Endothelial cell of umbilical vein (primary cell): Measurements from ENCODE around the genes HABP4 and ZNF782.

DNA sequence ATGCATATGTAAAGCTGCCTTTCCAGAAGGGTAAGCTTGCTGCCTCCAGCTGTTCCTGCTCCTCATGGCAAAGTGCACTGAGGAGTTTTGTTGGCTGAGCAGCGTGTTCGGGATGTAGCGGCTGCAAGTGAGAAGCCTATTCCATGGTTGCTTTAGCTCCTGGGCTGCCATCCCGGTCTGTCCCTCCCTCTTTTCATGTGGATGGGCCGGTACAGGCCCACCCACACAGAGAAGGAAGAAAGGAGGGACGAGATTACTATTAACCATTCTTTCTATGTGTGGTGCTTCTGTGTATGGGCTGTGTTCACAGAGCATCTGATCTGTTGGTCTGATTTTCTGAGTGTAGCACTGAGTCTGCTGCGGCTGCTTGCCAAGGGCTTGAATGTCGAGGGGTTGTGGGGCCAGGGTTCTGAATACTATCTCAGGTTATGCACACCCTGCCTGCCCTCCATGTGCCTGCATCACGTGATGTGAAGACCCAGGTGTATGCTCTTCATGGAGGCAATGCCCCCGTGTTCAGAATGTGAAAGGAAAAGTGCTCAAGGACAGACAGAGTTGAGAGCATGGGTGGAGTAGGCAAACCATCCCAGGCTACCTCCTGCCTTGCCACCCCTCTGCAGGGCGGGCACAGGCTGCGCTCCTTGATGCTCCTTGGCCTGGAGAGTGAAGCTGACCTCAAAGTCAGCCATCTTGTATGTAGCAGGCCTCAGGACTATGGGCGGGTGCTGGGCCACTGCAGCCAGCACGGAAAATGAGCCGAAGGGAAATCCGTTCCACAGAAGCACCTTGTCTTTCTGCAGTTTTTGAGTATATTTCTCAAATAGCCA lies 254.9 kb downstream of the FANCC start:
- PRO-cap: no peak
CAGE:
- cytosol, long polyA minus RNA: no peak
- cytosol, long polyA plus RNA: no peak
- long polyA plus RNA: no peak
- nucleus, long polyA minus RNA: no peak
- nucleus, long polyA plus RNA: no peak

DNA sequence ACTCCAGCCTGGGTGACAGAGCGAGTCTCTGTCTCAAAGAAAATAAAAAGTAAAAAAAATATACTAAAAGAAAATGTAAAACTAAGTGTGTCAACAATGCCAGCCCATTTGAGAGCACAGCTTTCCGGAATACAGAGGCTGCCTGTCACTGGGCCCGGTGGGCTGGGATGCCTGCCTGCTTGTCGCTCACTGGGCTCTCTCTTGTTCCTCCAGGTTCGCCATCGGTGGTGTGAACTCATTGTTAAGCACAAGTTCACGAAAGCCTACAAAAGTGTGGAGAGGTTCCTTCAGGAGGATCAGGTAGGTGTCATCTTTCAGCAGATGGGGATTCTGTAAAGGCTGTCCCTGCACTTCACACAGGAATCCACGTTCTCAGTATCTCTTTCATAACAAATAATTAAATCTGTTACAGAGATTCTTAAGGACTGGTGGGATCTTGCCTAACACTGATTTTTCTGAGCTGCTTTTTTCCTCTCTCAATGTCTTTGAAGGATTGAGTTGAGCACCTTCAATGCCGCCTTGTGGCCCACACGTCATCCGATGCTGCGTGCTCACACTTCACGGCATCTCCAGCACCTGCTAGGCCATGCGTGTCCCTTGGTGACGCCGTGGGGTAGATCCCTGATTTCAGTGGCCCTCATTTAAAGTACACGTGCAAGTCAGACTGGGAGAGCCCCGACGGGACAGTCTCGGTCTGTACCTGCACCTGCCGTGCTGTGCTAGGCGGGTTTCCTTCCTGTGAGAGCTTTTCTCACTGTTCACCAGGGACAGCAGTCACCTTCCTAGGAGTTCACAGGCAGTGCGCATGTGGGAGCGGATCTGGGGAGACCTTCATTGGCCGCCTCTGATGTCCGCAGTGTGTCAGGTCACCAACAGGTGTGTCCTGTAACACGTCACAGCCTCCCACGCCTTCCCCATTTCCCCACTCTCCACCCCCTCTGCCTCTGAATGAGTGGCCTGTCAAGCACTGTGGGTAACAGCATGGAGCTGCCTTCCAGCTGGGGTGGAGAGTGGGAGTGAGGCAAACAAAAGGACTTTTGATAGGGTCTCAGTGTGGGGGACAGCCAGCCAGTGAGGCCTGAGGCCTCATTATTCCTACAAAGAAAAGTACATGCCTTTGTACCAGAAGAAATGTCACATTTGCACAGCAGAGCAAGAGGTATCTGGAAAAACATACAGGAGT lies 236.6 kb downstream of the FANCC start:
- PRO-cap: no peak
CAGE:
- cytosol, long polyA minus RNA: no peak
- cytosol, long polyA plus RNA: no peak
- long polyA plus RNA: no peak
- nucleus, long polyA minus RNA: no peak
- nucleus, long polyA plus RNA: no peak

DNA sequence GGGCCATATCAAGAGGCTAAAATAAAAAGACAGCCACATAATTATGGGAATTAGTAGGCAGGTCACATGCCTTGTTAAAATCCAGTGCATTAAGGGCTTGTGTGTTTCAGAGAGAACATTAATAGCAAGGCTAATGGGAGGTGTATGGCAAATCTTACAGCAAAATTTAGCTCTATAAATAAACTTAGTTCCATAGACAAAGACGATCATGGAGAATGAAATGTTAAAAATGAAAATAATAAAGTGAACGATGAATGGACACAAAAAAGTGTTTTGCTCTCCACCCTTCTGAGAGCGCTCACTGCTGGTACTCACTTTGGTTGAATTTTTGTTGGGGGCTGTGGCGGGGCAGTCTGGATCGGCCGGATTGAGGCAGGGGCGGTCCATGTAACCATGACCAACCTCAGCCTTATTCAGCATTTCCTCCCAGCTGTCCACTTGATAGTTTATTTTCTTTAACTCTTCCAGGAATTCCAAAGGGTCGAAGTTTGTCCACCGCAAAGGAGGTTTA lies 28.9 kb downstream of the PTCH1 start:
- PRO-cap: no peak
CAGE:
- cytosol, long polyA minus RNA: no peak
- cytosol, long polyA plus RNA: no peak
- long polyA plus RNA: no peak
- nucleus, long polyA minus RNA: no peak
- nucleus, long polyA plus RNA: no peak

GRCh38 chr9:95640297-95640760 lies 131.3 kb upstream of the PTCH1 start:
- PRO-cap: no peak
CAGE:
- cytosol, long polyA minus RNA: no peak
- cytosol, long polyA plus RNA: no peak
- long polyA plus RNA: no peak
- nucleus, long polyA minus RNA: no peak
- nucleus, long polyA plus RNA: no peak

GRCh38 chr9:95771649-95772090 lies 103.8 kb upstream of the ERCC6L2 start:
- PRO-cap: no peak
CAGE:
- cytosol, long polyA minus RNA: no peak
- cytosol, long polyA plus RNA: no peak
- long polyA plus RNA: no peak
- nucleus, long polyA minus RNA: no peak
- nucleus, long polyA plus RNA: no peak

- PRO-cap: no peak
CAGE:
- cytosol, long polyA minus RNA: no peak
- cytosol, long polyA plus RNA: no peak
- long polyA plus RNA: no peak
- nucleus, long polyA minus RNA: no peak
- nucleus, long polyA plus RNA: no peak
These were observed 115.4 kb downstream of the HSD17B3 start for GRCh38 chr9:96186479-96187063.

DNA sequence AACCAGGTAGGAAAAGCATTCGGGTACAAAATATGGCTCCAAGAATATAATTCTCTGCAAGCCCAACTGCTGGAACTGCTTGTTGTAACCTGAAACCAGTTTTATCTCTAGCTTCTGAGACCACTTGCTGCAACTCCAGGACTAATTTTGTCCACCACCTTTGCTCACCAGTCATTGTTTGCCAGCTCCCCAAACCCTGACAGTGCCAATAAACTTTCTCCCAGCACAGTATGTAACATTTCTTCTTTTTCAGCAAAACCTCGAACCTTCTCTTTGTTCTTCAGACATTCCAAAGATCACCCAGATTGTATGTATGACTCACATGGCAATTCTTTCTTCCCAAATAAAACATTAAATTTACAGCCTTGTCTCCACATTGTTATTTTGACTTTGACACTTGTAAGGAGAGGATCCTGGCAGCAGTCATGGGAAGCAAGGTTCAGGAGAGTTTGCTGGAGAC lies 6.2 kb downstream of the SLC35D2 start:
- PRO-cap: no peak
CAGE:
- cytosol, long polyA minus RNA: no peak
- cytosol, long polyA plus RNA: no peak
- long polyA plus RNA: no peak
- nucleus, long polyA minus RNA: no peak
- nucleus, long polyA plus RNA: no peak

DNA sequence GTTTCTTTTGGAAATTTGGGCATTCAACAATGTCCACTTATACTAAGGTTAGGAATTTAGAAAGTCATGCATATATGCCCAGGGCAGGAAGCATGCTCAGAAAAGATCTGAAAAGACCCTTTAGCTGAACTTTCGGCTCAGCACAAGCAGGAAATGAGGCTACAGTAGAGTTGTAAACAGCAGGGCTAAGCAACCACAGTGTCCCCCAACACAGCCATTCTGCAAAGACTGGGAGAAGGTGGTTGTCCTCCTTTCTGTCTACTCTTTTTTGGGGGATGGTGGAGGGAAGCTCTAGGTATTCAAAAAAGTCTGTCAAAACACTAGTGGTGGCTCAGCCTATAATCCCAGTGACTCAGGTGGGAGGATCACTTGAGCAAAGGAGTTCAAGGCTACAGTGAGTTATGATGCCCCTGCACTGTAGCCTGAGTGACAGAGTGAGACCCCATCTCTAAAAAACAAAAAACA lies 15.6 kb upstream of the SLC35D2 start:
- PRO-cap: no peak
CAGE:
- cytosol, long polyA minus RNA: no peak
- cytosol, long polyA plus RNA: no peak
- long polyA plus RNA: no peak
- nucleus, long polyA minus RNA: no peak
- nucleus, long polyA plus RNA: no peak

GRCh38 chr9:96408658-96409065 lies 9.5 kb downstream of the ZNF367 start:
- PRO-cap: no peak
CAGE:
- cytosol, long polyA minus RNA: no peak
- cytosol, long polyA plus RNA: no peak
- long polyA plus RNA: no peak
- nucleus, long polyA minus RNA: no peak
- nucleus, long polyA plus RNA: no peak

- PRO-cap: bidirectional peak, plus-strand start at chr9:96450169, minus-strand start at chr9:96449950; bidirectional peak, plus-strand start at chr9:96450523, minus-strand start at chr9:96450386
CAGE:
- cytosol, long polyA minus RNA: start-site peak on the plus strand at chr9:96450160-96450165, 30 reads
- cytosol, long polyA plus RNA: start-site peak on the plus strand at chr9:96450159-96450189, 175 and 162 reads in 2 replicates
- long polyA plus RNA: start-site peak on the plus strand at chr9:96450159-96450206, 575 and 368 reads in 2 replicates
- nucleus, long polyA minus RNA: no peak
- nucleus, long polyA plus RNA: start-site peak on the plus strand at chr9:96450150-96450236, 97 and 142 reads in 2 replicates
These were observed at the start of gene HABP4 for GRCh38 chr9:96450024-96451114. HABP4 (plus strand) TSS chr9:96450169.

DNA sequence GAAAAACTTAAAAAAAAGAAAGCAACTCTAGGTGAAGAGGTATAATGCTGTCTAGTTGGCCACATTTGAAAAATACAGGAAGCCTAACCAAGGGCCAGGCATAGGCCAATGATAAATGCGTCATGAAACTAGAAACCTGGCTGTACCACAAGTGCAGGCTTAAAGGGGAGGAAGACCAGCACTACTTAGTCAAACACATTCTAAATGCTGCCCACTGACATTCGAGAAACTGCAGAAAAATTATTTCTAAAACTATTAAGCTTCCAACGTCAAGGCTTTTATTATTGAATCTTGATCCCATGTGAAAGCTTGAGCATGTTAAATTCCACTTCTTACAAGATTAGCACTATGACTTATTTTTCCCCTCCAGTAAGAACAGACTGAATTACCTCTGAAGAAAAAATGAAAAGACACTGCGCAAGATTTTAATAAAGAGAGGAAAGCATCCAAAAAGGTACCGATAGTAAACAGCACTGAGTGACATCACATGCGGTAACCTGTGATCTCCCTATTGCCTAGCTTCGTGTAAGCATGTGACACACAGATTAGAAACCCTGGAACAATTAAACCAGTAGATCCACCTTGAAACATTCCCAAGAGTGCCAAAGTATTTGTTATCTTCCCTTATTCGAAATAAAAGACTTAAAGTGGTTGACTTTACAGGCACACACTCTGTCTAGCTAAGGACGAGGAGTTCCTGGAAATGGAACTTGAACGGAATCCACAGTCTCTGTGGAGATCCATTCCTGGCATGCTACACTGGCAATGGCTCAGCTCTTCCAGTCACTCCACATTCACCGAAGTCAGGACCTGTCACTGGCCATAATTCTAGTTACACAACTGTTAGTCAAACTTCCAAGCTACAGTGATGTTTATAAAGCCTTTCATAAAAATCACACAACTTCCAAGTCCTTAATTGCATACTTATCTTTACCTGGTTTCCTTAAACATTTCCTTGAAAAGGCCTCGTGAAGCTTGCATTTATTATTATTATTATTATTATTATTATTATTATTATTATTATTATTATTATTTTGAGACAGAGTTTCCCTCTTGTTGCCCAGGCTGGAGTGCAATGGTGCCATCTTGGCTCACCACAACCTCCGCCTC lies 15.9 kb downstream of the CDC14B start:
- PRO-cap: no peak
CAGE:
- cytosol, long polyA minus RNA: no peak
- cytosol, long polyA plus RNA: no peak
- long polyA plus RNA: no peak
- nucleus, long polyA minus RNA: no peak
- nucleus, long polyA plus RNA: no peak

DNA sequence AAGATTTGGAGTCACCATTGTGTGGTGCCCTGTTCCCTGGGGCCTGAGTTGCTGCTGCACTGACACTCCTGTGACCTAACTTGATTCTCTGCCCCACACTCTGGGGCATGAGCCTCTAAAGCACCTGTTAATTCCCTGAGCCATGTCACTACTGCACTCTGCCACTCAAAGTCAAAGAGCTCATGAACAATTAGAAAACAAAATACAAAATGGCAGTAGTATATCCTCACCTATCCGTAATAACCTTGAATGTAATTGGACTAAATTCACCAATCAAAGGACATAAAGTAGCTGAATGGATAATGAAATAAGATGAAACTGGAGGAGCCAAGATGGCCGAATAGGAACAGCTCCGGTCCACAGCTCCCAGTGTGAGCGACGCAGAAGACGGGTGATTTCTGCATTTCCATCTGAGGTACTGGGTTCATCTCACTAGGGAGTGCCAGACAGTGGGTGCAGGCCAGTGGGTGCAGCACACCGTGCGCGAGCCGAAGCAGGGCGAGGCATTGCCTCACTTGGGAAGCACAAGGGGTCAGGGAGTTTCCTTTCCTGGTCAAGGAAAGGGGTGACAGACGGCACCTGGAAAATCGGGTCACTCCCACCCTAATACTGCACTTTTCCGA lies 18.9 kb upstream of the ZNF510 start:
- PRO-cap: no peak
CAGE:
- cytosol, long polyA minus RNA: no peak
- cytosol, long polyA plus RNA: no peak
- long polyA plus RNA: no peak
- nucleus, long polyA minus RNA: no peak
- nucleus, long polyA plus RNA: no peak

GRCh38 chr9:96854137-96854897 lies at the start of gene ZNF782:
ZNF782 (minus strand) TSS chr9:96854514.
- PRO-cap: bidirectional peak, plus-strand start at chr9:96854438, minus-strand start at chr9:96854497
CAGE:
- cytosol, long polyA minus RNA: start-site peak on the minus strand at chr9:96854494-96854498, 13 reads
- cytosol, long polyA plus RNA: no peak
- long polyA plus RNA: no peak
- nucleus, long polyA minus RNA: start-site peak on the minus strand at chr9:96854134-96854506, 245 reads
- nucleus, long polyA plus RNA: start-site peak on the minus strand at chr9:96854453-96854528, 78 and 57 reads in 2 replicates

GRCh38 chr9:96928445-96928802 lies 219 bp upstream of the NUTM2G start:
- PRO-cap: no peak
CAGE:
- cytosol, long polyA minus RNA: no peak
- cytosol, long polyA plus RNA: no peak
- long polyA plus RNA: no peak
- nucleus, long polyA minus RNA: no peak
- nucleus, long polyA plus RNA: no peak

GRCh38 chr9:97012482-97013003 lies 26.4 kb downstream of the CTSV start:
- PRO-cap: no peak
CAGE:
- cytosol, long polyA minus RNA: no peak
- cytosol, long polyA plus RNA: no peak
- long polyA plus RNA: no peak
- nucleus, long polyA minus RNA: no peak
- nucleus, long polyA plus RNA: no peak

GRCh38 chr9:97221039-97222085 lies 86.1 kb upstream of the CCDC180 start:
- PRO-cap: no peak
CAGE:
- cytosol, long polyA minus RNA: no peak
- cytosol, long polyA plus RNA: no peak
- long polyA plus RNA: no peak
- nucleus, long polyA minus RNA: no peak
- nucleus, long polyA plus RNA: no peak

- PRO-cap: no peak
CAGE:
- cytosol, long polyA minus RNA: no peak
- cytosol, long polyA plus RNA: no peak
- long polyA plus RNA: no peak
- nucleus, long polyA minus RNA: no peak
- nucleus, long polyA plus RNA: no peak
These were observed 414 bp upstream of the CCDC180 start for GRCh38 chr9:97307025-97307464.

DNA sequence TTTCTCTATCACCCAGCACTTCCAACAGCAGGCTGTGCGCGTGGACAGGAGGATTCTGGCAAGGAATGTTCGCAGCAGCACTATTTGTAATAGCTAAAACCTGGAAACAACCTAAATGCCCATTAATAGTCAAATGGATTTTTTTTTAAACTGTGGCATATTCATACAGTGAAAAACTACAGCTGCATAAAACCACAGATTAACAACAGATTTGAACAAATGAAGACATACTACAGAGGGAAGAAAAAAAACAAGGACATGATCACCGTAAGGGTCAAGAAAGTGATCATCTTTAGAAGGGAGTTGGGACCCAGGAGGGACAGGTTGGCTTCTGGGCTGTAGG lies 1.3 kb upstream of the TMOD1 start:
- PRO-cap: no peak
CAGE:
- cytosol, long polyA minus RNA: no peak
- cytosol, long polyA plus RNA: no peak
- long polyA plus RNA: no peak
- nucleus, long polyA minus RNA: no peak
- nucleus, long polyA plus RNA: no peak

- PRO-cap: no peak
CAGE:
- cytosol, long polyA minus RNA: no peak
- cytosol, long polyA plus RNA: no peak
- long polyA plus RNA: no peak
- nucleus, long polyA minus RNA: no peak
- nucleus, long polyA plus RNA: no peak
These were observed 9.3 kb downstream of the TMOD1 start for GRCh38 chr9:97510525-97511505.

DNA sequence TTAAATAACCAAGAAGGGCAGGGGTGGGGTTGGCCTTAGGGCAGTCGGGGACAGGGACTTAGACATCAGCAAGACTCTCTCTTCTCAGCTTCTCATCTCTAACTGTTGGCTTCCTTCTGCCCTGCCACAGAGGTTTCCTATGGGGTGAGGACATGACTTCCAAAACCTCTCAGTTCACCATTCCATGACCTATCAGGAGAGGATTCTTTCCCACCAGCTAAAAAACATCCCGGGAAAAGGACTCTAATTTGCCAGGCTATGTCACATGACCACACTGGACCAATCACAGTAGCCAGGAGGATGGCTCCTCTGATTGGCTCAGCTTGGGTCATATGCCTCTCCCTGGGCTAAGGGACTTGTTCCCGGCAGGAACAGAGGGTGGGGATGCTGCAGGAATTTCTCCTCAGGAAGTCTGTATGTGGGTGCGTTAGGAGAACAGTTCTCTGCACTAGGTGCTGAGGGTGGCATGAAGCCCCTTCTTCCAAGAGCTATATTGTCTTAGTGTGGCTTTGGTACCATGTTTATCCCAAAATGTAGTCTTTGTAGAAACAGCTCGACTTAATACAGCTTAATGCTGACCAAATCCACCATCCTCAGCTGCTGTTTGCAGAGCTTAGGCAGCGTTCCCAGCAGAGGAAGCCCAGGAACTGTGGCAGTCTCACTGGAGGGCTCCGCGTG lies 40.3 kb upstream of the XPA start:
- PRO-cap: no peak
CAGE:
- cytosol, long polyA minus RNA: no peak
- cytosol, long polyA plus RNA: no peak
- long polyA plus RNA: no peak
- nucleus, long polyA minus RNA: no peak
- nucleus, long polyA plus RNA: no peak